GM06990 (cell line): Measurements from ENCODE around the gene DLK1.

DNA sequence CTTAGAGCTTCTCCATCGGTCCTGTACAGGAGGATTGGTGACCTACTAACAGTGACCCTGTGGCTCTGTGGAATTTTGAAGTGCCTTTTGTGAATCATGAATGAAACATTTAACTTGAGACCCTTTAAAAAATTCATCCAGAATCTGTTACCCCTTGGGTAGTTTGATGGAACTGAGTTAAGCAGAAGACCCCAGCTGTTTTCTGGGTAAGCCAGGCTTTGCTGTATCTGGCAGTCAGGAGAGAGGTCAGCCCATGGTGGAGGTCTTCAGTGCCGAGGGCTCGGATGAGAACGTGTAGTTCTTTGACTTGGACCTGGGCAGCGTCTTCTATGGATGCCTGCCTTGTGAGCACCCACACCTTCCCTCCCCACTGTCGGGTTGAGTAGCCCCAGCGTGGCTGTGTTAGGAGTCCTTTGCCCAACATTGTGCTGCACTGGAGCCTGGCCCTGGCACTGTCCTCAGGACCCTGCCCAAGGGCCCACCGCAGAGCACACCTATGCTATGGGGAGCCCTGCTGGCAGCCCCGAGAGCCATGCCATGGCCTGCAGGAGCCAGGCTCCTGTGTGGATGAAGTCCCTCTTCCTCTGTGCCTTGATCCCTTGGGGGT is 26.8 kb downstream of the SLC25A29 start:
- RRBS, result no CpG with 5 or more reads among the region's 9 CpGs

GRCh38 chr14:100434246-100434655 is 58.0 kb downstream of the WDR25 start:
- RRBS, result no CpG with 5 or more reads among the region's 1 CpG

DNA sequence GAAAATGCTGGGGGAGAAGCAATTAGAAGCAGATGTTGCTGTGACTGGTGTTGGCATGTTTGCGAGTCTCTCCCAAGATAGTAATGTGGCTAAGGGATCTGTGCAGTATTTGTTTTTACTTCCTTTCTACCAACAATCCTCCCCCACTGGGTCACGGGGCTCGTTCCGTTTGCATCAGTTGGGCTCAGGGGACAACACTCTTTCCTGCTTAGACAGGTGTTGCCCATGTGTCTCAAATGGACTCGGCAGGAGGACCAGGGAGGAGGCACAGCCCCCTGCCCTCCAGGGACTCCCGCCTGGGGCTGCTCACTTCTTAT is 100.9 kb downstream of the BEGAIN start:
- RRBS, result no CpG with 5 or more reads among the region's 6 CpGs

GRCh38 chr14:100562841-100563137 is 24.4 kb downstream of the BEGAIN start:
- RRBS, result no CpG with 5 or more reads among the region's 14 CpGs

- RRBS, result 10% methylated on average over 8 of the region's 14 CpGs
Observed at GRCh38 chr14:100572939-100573408, 14.2 kb downstream of the BEGAIN start.

DNA sequence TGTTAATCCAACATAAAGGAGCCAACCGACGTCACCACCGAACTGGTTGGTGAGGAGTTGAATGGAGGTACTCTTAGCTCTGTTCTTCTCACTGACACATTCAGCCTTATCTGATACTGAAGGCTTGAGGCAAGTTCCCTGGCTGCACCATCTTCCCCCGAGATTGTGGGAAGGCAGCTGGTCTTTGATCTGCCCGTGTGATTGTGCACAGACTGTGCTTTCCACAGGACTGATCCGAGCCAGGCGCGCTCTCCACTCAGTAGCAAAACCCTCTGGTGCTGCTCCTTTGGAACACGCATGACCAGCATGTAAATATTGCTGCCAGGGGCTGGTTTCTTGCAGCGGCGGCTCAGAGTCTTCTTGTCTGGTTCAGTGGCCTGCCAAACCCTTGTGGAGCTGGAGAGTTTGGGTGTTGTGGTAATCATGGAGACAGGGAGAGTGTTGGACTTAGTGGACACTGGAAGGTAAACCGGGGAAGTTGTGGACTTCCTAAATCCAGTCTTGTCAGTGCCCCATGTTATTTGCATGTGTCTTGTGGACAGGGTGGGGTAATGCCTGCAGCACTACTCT is 30.0 kb upstream of the DLK1 start:
- RRBS, result no CpG with 5 or more reads among the region's 12 CpGs

GRCh38 chr14:100726416-100727409 is at the start of gene DLK1:
DLK1 (plus strand) TSS chr14:100726892.
- RRBS, result 66% methylated on average over 32 of the region's 114 CpGs

- RRBS, result no CpG with 5 or more reads among the region's 30 CpGs
Observed at GRCh38 chr14:100839872-100841039, 63.3 kb downstream of the RTL1 start.

GRCh38 chr14:100900926-100901409 is 2.6 kb downstream of the RTL1 start:
- RRBS, result no CpG with 5 or more reads among the region's 15 CpGs

DNA sequence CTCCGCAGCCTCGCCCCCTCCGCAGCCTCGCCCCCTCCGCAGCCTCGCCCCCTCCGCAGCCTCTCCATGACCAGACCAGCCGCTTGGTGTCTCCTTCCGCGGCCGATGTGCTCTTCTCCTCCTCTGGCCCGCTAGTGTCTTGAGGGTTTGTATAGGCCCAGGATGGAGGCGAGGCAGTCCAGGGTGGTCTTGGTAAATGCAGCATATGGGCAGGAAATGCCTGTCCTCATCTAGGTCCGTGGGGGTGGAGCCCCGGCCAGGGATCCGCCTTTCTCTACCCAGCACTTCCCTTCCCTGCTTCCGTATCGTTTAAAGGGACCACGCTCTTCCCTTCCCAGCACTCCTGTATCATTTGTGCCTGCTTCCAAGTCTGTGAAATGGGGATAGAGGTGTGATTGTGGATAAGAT is 326.6 kb upstream of the RTL1 start:
- RRBS, result no CpG with 5 or more reads among the region's 19 CpGs

DNA sequence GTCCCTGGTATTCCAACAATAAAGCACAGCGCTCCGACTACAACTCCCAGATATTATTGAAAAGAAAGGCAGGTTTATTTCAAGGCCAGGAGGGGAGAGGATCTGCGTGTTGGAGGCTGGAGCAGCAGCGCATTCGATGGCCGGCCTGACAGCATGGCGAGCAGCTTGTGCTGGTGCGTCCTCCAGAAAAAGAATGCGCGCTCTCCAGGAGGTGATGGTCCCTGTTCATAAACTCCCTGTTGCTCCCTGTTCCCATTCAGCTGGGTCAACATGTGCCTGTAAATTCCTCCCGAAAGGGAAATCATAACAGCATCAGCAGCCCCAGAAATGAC is 353.2 kb upstream of the PPP2R5C start:
- RRBS, result no CpG with 5 or more reads among the region's 11 CpGs

DNA sequence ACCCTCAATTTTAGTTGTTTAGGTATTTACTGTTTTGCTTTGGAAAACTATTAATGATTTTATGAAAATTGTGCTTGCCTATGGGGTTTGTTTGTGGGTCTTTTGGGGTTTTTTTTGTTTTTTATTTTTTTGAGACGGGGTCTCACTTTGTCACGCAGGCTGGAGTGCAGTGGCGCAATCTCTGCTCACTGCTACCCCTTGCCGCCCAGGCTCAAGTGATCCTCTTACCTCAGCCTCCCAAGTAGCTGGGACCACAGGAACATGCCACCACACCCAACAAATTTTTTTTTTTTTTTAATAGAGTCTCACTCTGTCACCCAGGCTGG is 1.6 kb downstream of the PPP2R5C start:
- RRBS, result no CpG with 5 or more reads among the region's 4 CpGs

DNA sequence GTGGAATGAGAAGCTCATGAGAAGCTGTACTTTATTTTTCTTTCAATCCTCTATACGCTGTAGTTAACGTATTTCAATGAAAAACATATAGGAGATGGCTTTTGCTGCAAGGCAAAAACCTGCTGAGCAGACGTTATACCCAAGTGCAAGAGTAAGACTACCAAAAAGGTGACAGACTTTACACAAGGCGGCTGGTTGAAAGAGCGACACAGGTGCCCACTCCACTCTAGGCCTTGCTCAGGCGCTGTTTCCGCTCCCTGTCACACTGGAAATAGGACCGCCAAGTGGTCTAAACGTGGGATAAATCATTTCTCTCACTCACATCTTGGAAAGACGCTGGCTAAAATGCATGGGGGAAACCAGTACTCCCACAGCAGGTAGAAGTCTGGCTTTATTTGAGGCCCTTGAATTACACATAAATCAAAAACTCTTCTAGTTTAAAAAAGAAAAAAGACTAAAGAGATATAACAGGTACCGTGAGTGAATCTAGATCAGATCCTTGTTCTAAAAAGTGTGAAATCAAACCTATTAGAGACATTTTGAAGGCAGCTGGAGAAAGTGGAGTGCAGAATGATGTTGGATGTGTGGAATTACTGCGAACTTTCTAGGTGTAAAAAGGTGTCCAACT is 54.6 kb downstream of the PPP2R5C start:
- RRBS, result no CpG with 5 or more reads among the region's 12 CpGs

DNA sequence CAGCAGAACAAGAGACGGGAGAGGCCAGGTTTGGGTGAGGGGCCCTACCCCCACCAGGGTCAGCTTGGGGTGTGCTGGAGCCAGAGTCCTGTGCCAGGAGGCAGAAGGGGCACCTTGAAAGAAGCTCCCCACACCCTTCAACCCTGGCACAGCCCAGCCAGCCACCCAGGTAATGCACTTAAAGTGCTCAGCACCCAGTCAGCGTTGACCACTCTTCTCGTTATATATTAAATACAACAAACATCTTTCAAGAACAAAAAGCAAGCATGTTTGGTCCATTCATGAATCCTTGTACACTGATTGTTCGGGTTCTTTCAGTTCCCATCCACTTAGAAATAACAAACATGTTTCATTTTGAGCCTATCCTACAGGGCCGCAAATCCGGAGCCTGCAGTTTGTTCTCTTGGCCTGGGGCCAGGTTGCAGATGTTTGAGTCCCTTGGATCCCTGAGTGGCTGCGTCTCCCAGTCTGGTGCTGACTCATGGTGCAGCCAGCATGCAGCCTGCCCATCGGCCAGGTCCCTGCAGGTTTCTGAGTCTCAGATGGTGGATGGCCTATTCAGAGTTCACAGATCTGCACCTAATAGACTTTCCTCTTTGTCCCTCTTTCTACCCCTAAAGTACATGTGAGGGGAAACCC is 2.0 kb upstream of the DYNC1H1 start:
- RRBS, result no CpG with 5 or more reads among the region's 8 CpGs

DNA sequence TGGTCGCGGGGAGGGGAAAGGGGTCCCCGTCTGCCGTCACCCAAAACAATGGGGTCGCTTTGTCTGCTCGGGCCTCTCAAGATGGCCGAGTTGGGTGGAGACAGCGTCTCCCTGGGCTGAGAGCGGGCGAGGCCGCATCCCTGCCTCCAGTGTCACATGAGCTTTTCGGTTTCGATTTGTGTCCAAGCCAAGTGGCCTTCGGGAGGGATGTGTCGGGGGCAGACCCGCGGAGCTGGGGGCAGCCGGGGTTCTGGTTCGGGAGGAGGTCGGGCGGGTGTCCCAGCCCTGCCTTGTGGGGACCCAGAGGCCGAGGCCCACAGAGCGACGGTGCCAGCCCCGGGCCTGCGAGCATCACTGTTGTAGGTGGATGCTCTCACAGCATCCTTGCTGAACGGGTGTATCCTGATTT is 846 bp downstream of the DYNC1H1 start:
- RRBS, result 4% methylated on average over 8 of the region's 27 CpGs

DNA sequence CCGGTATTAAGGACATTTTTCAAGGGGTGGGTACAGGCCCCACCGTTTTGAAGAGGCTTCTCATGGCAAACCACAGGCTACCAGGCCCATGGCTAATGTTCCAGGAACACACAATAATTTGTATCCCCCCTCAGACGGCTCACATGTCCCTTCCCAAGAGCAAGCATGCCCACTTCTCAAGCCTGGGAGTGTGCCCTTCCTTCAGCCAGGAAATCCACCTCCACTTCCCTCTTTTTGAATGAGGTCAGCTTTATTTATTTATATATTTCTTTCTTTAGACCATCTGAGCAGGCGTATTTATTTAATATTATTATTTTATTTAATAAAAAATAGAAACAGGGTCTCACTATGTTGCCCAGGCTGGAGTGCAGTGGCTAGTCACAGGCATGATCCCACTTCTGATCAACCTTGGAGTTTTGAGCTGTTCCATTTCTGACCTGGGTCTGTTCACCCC is 10.0 kb downstream of the HSP90AA1 start:
- RRBS, result no CpG with 5 or more reads among the region's 4 CpGs

- RRBS, result no CpG with 5 or more reads among the region's 27 CpGs
Observed at GRCh38 chr14:102235113-102235852, 69.7 kb downstream of the MOK start.

GRCh38 chr14:102304302-102304705 is 660 bp downstream of the MOK start:
- RRBS, result no CpG with 5 or more reads among the region's 7 CpGs

DNA sequence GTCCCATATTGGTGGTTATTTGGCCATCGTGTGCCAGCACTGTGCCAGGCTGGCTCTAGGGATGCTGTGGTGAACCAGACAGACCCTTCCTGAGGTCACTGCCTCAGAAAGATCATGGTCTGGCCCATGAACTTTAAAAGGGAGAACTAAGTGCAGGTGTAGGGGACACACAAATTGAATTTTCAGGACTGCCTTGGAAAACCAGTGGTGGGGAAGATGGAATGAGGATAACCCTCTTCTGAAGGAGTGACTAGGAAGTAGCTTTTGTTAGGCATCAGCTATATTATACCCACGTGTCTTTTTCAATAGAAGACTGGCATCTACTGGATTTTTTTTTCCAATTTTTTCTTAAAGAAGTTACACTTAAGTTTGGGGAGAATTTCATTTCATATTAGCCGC is 1.6 kb downstream of the TECPR2 start:
- RRBS, result no CpG with 5 or more reads among the region's 3 CpGs